Temporal lobe (tissue), 2 donors: ENCODE measurements around a stretch of chr7.

DNA sequence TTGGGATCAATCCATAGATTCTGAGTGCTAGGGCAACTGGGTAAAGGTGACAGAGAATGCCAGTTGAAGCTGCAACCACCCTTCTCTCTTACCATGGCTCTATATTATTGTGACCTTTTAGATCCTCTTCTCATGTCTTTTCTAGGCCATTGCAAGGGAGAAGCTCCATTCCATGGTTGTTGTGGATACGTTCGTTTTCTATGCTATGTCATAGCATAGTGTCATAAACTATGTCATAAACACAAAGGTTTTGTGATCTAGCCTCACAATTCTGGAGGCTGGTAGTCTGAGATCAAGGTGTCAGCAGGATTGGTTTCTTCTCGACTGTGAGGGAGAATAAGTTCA lies 38.7 kb downstream of the ZNF277 start:
- RAMPAGE, long total RNA, result no peak

- RAMPAGE, long total RNA, result no peak
Measured at GRCh38 chr7:112257945-112258206, 51.4 kb downstream of the ZNF277 start.

DNA sequence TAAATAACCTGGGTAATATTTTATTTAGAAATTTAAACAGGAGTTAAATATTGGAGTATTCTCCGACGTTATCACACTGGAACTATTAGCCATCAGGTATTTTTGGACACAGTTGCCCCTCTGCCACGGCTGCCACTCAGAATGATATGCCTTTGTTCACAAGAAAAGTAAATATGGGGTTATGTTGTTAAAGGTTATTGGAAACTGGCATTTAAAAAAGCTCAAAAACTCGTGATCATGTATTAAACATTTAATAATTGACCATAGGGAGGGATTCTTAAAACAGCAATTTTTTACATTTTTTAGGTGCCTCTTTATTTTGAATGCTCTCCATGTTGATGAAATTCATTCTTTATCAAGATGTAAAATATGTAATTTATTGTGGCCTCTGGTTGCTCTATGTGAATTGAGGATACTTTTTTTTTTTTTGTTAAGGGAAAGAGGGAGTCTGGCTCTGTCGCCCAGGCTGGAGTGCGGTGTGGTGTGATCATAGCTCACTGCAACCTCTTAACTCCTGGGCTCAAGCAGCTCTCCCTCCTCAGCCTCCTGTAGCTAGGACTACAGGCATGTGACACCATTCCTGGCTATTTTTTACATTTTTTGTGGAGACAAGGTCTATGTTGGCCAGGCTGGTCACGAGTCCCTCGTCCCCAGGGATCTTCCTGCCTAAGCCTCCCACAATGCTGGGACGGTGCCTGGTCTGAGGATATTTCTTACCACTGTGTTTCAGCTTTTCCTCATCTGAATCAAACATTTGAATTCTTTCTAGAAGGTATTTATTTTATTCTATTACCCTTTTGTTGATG lies 1.7 kb downstream of the IFRD1 start:
- RAMPAGE, long total RNA, result no peak

GRCh38 chr7:112452550-112452808 lies 2.2 kb downstream of the IFRD1 start:
- RAMPAGE, long total RNA, result no peak

DNA sequence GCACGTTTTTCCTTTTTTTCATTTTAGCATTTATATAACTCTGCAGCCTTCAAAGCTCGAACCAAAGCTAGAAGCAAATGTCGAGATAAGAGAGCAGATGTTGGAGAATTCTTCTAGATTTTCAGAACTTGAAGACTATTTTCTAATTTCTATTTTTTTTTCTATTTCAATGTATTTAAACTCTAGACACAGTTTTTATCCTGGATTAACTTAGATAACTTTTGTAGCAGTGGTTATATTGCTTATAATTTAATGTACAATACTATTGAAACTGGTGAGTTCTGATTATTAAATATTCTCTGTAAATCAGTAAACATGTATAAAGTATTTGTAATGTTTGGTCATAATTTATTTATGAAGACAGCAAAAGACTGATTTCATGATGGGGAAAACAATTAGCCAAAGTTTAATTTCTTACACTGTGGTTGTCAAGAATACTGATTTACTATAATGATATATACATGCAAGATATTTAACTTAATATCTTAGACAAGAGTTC lies 5.3 kb upstream of the LSMEM1 start:
- RAMPAGE, long total RNA, result no peak

DNA sequence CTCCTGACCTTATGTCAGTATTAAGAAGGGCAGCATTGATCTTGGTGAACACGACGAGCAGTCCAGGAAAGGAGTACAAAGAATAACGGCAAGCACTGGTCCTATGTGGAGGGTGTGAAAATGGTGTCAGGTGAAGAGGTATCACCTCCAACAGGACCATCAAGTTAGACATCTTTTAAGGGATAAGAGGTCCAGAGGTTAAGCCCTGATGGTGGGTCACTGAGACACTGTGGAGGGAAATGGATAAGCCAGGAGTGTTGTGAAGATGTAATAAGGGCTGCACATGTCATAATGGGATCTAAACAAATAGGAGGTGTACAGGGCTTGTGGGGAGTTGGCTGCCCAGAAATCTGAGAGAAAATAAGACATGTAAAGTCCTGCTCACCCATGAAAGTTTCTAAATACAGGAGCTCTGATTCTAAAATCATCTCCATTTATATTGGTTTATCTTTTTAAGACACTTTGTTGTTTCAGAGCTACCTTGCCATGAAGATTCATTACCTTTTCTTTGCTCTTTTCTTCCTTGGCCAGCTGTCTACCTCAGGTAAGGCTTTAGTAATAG lies 137.0 kb downstream of the LSMEM1 start:
- RAMPAGE, long total RNA, result no peak

- RAMPAGE, long total RNA, result no peak
Measured at GRCh38 chr7:113118733-113119302, 464 bp upstream of the SMIM30 start.

GRCh38 chr7:113263527-113264203 lies 145.3 kb upstream of the SMIM30 start:
- RAMPAGE, long total RNA, result no peak

- RAMPAGE, long total RNA, result no peak
Measured at GRCh38 chr7:114082783-114083825, 164.3 kb upstream of the PPP1R3A start.

DNA sequence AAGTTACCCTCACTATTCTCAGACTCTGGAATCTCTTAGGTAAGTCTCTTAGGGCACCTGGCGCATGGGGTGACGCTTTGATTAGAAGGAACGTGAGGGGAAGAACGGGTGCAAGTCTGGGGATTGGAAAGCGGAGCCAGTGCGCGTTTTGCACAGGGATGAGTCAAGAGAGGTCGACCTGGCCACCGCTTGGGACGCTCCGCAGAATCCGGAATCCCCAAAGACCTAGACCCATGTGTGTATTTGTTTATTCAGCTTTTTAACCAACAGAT lies 168.9 kb upstream of the PPP1R3A start:
- RAMPAGE, long total RNA, result no peak

- RAMPAGE, long total RNA, result no peak
Measured at GRCh38 chr7:114509591-114510083, 95.0 kb downstream of the FOXP2 start.

- RAMPAGE, long total RNA, result no peak
Measured at GRCh38 chr7:114923125-114923871, 1.4 kb downstream of the MDFIC start.

GRCh38 chr7:115145418-115145846 lies 223.5 kb downstream of the MDFIC start:
- RAMPAGE, long total RNA, result no peak

- RAMPAGE, long total RNA, result no peak
Measured at GRCh38 chr7:116025239-116025935, 5.2 kb downstream of the TFEC start.

DNA sequence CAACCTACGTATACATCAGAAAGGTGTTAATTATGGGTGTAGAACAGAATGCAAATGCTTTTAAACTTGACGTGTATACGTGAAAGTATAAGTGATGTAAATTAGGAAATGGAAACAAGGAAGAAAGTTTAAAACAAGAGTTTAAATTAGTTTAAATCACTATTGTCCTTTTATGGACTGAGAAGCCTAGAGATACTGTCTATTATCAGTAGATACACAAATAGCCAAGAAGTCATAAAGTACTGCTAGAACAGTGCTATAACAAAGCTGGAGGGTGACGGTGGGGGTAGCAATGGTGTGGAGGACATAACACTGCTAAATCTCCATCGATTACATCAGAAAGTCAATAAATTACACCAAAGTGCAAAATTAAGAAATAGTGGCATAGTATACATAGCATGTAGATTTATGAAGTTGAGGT lies 50.1 kb upstream of the CAV2 start:
- RAMPAGE, long total RNA, result no peak

- RAMPAGE, long total RNA, result no peak
Measured at GRCh38 chr7:116630311-116630622, 41.7 kb upstream of the MET start.

- RAMPAGE, long total RNA, result no peak
Measured at GRCh38 chr7:116954187-116954692, 939 bp downstream of the ST7 start.

GRCh38 chr7:117026490-117027021 lies 73.3 kb downstream of the ST7 start:
- RAMPAGE, long total RNA, result no peak

GRCh38 chr7:117489811-117490095 lies 9.9 kb downstream of the CFTR start:
- RAMPAGE, long total RNA, result no peak

- RAMPAGE, long total RNA, result no peak
Measured at GRCh38 chr7:117605413-117606357, 125.9 kb downstream of the CFTR start.